T47D (cell line): ENCODE data around the gene CLEC16A.

GRCh38 chr16:8962075-8963098 lies 1.3 kb downstream of the USP7 start:
- RRBS = 2% methylated on average over 11 of the region's 75 CpGs

DNA sequence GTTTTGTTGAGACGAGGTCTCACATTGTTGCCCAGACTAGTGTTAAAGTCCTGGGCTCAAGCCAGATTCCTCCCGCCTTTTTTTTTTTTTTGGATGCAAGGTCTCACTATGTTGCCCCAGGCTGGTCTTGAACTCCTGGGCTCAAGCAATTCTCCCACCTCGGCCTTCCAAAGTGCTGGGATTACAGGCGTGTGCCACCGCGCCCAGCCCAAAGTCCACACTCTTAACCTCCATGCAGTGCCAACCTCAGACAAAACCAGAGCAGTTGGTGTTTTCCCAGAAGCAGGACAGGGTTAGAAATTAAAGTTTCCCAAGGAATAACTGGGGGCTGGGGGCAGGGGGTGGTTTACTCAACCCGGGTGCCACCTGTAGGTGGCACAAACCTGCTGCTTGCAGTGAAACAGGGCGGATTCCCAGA lies 25.4 kb upstream of the USP7 start:
- RRBS = no CpG with 5 or more reads among the region's 8 CpGs

DNA sequence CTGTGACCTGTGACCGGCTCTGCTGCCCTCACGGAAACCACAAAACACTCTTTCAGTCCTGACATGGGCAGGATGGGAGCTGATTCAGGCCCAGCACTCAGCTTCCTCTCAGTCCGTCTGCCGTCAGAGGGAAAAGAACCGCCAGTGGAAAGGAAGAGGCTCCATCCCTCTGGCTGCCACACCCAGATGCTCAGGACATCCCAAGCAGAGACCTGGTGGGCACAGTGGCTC lies 25.8 kb upstream of the USP7 start:
- RRBS = no CpG with 5 or more reads among the region's 5 CpGs

- RRBS = no CpG with 5 or more reads among the region's 6 CpGs
Observed at GRCh38 chr16:9093522-9093839, 2.0 kb downstream of the HAPSTR1 start.

GRCh38 chr16:9101953-9102700 lies 10.7 kb downstream of the HAPSTR1 start:
- RRBS = no CpG with 5 or more reads among the region's 12 CpGs

DNA sequence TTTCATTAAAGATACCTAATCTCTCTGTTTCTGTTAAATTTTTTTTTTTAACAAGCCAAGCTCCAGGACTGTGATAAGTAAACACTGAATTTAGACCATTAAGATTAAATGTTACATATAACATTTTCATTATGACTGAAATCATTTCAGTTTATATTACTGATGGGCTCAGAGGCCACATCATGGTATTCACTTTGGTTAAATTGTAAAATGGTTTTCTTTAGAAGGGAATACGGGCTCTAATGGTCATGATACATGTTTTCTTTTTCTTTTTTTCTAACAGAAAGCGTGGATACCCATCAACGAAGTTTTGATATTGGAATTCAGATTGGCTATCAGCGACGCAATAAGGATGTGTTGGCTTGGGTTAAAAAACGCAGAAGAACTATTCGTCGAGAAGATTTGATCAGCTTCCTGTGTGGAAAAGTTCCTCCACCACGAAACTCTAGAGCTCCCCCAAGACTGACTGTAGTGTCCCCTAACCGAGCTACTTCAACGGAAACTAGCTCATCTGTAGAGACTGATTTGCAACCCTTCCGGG lies 11.3 kb downstream of the HAPSTR1 start:
- RRBS = no CpG with 5 or more reads among the region's 12 CpGs

GRCh38 chr16:9107607-9108183 lies 16.3 kb downstream of the HAPSTR1 start:
- RRBS = no CpG with 5 or more reads among the region's 2 CpGs

GRCh38 chr16:9665671-9666518 lies 516.3 kb downstream of the GRIN2A start:
- RRBS = no CpG with 5 or more reads among the region's 8 CpGs

GRCh38 chr16:10181169-10182021 lies 833 bp downstream of the GRIN2A start:
- RRBS = 3% methylated on average over 6 of the region's 83 CpGs

DNA sequence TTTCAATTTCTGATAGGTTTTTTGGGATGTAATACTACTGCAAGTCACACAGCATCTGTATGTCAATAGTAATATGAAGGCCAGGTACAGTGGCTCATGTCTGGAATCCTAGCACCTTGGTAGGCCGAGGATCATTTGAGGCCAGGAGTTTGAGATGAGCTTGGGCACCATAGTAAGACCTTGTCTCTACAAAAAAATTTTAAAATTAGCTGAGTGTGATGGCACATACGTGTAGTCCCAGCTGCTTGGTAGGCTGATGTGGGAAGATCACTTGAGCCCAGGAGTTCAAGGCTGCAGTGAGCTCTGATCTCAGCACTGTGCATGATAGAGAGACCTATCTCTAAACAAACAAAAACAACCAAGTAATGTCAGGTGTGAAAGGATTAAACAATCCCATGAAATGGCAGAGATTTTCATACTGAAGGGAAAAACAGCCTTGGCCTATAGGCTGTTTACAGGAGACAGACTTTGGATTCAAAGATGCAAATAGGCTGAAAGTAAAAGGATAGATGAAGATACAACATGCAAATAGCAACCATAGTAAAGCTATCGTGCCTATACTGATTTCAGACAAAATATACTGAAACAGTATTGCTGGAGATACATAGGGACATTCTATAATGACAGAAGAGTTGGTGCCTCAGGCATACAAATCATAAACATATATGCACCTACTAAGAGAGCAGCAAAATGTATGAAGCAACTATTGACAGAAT lies 8.0 kb downstream of the ATF7IP2 start:
- RRBS = no CpG with 5 or more reads among the region's 3 CpGs

DNA sequence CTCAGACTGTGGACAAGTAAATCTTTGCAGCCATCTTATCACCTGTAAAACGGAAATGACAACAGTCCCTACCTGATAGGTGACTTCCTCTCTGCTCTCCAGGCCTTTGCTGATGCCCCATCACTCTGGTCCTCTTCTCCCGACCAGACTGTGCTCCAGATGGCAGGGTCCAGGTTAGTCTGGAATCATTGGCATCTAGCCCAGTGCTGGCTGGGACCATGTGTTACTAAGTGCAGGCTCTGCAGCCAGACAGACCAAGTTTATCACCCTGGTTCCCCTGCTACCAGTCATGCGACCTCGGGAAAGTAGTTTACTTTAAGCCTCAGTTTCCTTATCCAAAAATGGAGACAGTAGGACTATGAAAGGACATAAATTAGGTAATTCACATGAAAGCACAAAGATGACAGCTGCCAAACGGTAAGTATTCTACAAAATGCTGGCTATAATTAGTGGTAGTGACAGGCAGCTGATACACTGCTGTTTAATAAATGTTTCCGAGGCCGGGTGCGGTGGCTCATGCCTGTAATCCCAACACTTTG lies 1.7 kb upstream of the NUBP1 start:
- RRBS = no CpG with 5 or more reads among the region's 8 CpGs

GRCh38 chr16:10944193-10945005 lies at the start of gene CLEC16A:
CLEC16A (plus strand) TSS chr16:10944564.
- RRBS = under 1% methylated on average over 44 of the region's 82 CpGs

GRCh38 chr16:11032780-11033235 lies 88.4 kb downstream of the CLEC16A start:
- RRBS = no CpG with 5 or more reads among the region's 9 CpGs

GRCh38 chr16:11506741-11507400 lies 20.2 kb downstream of the ENSG00000188897 start:
- RRBS = no CpG with 5 or more reads among the region's 14 CpGs

DNA sequence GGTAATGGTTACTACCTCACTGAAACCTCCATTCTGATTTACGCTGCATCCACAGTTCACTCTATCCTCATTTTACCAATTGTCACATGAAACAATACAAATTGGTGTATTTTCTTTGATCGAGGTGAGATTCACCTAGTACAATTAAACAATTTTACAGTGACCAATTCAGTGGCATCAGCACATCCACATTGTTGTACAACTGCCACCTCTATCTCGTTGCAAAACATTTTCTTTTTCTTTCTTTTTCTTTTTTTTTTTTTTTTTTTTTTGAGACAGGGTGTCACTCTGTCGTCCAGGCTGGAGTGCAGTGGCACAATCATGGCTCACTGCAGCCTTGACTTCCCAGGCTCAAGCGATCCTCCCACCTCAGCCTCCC lies 13.4 kb upstream of the ENSG00000188897 start:
- RRBS = no CpG with 5 or more reads among the region's 5 CpGs

DNA sequence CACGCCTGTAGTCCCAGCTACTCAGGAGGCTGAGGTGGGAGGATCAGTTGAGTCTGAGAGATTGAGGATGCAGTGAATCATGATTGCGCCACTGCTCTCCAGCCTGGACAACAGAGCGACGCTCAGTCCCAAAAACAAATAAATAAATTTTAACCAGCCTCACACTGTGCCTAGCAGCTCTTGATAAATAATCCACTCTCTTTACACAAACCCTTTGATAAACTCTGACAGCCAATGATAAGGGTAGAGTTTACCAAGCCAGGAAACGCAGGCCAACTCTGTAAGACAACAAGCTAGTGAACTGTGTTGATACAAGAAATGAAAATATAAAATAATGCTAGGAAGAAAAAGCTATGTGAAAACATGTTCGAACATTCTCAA lies 27.0 kb upstream of the ENSG00000188897 start:
- RRBS = no CpG with 5 or more reads among the region's 6 CpGs

GRCh38 chr16:11583819-11584439 lies 2.8 kb downstream of the LITAF start:
- RRBS = no CpG with 5 or more reads among the region's 7 CpGs

GRCh38 chr16:11584440-11585075 lies 2.2 kb downstream of the LITAF start:
- RRBS = no CpG with 5 or more reads among the region's 10 CpGs

- RRBS = no CpG with 5 or more reads among the region's 19 CpGs
Observed at GRCh38 chr16:11604577-11605449, 18.1 kb upstream of the LITAF start.

DNA sequence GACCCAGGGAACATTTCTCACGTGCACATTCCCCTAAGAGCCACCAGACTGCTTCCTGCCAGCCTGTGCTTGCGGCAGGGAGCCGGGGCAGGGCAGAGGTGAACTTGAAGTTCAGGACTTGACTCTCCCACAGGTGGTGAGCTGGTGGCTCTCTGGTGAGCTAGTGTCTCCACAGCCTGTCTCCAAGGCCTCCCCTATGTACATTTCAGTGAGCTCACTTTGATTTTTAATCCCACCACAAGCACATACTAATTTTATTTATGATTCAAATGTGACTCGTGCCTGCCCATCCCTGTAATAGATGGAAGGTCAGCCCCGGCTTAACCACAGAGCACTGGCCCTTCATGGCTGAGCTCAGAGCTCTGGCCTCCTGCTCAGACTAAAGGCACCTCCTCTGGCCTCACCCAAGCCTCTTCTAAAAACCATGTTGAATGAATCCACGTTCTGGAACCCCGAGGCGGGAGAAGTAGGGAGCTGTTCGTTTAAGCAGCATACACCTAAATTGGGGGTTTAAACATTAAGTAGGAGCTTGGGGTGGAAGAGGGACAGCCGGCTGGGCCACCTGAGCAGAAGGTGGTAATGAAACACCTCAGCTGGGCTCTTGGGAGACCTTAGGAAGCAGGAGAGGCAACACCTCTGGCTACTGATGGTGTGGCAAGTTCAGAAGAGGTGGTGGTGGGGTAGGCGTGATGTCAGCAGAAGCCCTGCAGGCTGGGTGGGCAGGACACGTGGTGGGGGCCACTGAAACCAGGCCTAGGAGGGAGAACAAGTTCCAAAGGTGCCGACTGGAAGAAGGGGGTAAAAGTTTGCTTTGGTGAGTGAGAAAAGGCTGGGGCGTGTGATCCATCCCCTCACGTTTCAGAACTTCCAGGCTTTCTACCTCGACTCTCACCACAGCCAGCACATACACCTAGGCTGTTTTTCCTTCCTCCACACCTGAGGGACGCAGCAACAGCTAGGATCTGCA lies 9.5 kb downstream of the SNN start:
- RRBS = no CpG with 5 or more reads among the region's 17 CpGs